Fibroblast of villous mesenchyme (primary cell): ENCODE measurements around the genes STK11IP and EPHA4.

GRCh38 chr2:219246599-219247030, 1.3 kb downstream of the STK16 start:
- CAGE, long polyA plus RNA: no peak

DNA sequence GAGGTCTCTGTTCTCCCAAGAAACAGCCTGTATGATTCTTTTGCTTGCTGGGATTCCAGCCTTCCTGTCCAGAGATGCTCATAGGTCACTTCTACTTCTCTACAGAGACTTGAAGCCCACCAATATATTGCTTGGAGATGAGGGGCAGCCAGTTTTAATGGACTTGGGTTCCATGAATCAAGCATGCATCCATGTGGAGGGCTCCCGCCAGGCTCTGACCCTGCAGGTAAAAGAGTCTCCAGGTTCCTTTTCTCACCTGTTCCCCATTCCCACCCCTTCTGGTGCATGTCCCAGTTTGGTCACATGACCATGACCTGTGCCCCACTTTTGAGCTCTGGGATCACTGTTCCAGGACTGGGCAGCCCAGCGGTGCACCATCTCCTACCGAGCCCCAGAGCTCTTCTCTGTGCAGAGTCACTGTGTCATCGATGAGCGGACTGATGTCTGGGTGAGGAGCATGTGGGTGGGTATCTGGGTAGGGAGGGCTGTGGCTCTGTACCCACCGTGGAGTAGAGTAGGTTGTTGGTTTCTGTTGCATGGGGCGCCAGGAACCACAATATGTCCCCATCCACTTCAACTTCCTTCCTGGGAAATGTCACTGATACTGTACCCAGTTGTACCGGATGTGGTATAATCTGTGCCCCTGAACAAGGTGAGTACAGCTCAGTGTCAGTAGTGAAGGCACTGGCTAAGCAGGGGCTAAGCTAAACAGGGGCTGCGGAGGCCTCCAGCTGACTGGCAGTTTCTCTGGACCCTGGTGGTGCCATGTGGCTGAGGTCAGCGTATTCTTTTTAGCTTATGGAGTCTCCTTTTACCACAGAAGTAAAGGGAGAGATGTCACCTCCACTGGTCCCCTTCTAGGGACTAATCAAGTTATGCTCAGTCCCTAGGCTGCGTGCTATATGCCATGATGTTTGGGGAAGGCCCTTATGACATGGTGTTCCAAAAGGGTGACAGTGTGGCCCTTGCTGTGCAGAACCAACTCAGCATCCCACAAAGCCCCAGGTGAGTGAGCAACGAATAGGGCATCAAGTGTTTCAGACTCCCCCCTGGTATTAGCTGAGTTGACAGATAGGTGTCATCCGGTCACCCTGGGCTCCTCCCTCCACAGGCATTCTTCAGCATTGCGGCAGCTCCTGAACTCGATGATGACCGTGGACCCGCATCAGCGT, 2.4 kb downstream of the STK16 start:
- CAGE, long polyA plus RNA: no peak

DNA sequence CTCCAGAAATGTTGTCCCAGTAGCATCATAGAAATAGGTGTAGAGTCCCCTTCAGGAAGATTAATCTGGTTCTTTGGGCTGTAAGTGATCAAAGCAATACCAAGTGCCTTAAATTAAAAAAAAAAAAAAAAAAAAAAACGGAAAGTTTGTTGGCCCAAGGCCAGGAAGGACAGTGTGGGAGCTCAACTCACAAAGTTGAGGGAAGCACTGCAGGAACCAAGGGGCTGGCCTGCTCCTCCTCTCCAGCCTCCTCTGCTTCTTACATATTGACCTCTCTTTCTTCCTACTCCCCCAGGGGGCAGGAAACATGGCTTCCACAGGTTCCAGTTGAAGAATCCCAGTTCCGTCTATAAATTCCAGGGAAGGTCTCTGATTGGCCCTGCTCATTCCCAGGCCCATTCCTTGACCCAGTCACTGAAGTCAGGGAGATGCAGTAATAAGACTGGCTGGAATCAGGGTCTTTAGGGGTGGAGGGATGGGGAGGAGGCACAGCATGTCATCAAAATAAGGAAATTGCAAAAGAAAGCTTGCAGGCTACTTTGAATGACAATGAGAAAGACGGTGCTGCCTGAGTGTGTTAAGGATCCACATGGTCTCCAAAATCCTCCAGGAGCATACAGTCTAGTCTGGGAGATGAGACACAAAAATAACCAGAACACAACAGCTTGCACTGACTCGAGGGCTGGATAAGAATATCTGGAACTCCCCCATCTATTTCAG, 2.1 kb upstream of the DES start:
- CAGE, long polyA plus RNA: no peak

GRCh38 chr2:219430567-219431300, 3.9 kb upstream of the SPEG start:
- CAGE, long polyA plus RNA: no peak

DNA sequence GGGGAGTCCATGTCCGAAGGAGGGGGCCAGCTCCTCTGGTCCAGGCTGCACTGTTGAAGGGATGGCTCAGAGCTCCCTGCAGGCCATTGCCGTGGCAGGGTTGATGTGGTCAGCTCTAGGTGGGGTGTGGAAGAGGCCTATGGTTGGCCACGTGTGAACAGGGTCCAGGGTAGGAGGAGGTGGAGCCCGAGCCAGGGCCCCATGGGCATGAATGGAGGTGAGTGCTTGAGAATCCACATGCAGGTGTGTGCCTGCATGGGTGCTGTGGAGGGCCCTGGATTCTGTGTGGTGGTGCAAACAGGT, 1.1 kb downstream of the SPEG start:
- CAGE, long polyA plus RNA: no peak

GRCh38 chr2:219441048-219441314, 6.3 kb downstream of the SPEG start:
- CAGE, long polyA plus RNA: no peak

DNA sequence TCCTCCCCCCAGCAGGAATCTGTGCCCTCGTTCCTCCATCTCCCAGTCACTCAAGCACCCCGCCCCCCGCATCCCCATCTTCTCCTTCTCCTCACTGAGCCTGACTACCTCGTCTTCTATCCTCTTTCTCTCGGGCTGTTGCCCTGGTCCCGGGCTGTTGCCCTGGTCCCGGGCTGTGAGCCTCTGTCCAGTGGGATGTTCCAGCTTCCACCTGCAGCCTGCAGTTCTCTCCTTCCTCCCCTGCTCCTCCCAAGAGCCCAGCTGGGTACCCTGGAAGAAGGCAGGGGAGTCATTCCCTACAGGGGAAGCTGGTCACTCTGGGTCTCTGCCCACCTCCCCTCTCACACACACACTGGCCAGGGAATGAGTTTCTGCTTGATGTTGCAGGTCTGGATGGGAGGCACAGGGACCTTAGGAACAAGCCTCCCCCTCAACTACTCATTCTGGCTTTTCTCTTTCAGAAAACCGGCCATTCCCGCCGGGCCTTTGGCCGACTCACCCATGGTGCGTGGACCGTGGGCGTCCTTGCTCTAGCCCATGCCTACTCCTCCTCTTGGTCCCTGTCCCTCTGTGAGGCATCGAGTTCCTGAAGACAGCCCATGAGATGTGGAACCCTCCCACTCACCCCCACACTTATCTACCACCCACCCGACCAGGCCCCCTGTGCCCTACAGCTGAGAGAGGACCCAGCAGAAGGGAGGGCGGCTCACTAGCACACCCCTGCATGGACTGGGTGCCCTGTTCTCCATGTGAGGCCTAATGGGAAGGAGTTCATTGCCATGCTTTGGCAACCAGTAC, 8.2 kb downstream of the SPEG start:
- CAGE, long polyA plus RNA: no peak

- CAGE, long polyA plus RNA: no peak
Measured at GRCh38 chr2:219445857-219446686, 11.4 kb downstream of the SPEG start.

GRCh38 chr2:219460170-219461714, 26.1 kb downstream of the SPEG start:
- CAGE, long polyA plus RNA: no peak

- CAGE, long polyA plus RNA: no peak
Measured at GRCh38 chr2:219597438-219598635, at the start of gene STK11IP. Gene STK11IP (plus strand): TSS chr2:219597857.

GRCh38 chr2:219624628-219625088, 2.8 kb upstream of the SLC4A3 start:
- CAGE, long polyA plus RNA: no peak

- CAGE, long polyA plus RNA: no peak
Measured at GRCh38 chr2:219664986-219665456, 37.6 kb downstream of the SLC4A3 start.

DNA sequence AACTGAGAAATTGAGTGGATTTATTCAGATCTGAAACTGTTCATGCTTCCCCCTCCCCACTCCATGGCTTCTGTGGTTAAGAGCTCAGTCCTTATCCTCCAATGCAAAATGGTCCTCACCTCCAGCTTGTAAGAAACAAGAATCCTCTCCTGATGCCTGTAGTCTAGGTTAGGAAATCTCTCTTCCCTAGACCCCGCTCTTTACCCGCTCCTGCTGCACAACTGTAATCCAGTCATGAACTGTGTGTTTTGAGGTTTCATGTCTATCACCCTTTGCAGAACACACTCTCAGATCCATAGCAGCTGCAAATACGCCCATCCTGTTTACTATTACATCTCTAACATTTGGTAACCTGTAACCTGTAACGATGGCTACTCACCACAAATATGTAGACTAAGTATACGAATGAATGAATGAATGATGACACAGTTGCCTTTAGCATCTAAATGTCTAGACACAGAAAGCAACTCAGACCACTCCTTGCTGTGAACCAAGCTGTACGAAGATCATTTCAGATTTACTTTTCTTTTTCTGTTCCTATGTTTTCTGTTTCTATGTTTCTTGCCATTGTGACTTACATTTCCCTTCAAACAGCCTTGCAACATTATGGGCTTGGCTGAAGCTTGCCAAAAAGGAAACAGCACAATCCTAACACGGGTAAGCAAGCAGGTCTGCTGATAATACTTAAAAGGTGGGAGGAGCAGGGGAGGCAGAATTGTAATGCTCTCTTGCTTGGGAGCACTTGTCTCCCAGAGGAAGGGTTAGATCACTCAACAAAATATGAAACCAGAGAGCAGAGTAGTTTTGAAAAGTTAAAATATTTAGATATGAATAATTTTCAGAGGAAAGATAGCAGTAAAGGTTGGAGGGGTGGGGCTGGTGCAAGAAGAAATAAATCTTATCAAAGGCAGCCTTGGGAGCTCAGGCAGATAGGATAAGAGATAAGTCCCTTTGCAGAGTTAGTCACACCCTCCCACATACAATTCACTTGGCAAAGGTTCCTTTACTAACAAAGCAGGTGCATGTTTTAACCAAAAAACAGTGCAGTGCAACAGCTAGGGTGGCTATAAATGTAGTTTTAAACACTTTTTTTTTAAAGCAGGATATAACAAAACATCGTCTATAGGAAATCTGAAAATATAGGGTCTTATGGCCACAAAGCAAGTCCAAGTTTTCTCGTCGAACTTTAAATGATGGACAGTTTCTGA, 53.6 kb downstream of the EPHA4 start:
- CAGE, long polyA plus RNA: no peak

DNA sequence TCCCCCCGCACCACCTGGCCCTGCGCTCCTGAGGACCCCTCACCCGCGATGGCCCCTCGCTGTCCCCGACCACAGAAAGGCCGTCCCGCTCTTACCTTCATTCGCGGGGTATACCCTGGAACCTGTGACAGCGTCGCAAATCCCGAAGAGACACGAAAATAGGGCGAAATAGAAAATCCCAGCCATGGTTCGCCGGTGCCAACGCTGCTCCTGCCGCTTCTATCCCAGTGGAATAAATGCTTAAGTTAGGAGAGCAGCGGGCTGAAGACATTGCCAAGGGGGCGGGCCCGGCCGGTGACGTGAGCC, at the start of gene EPHA4:
Gene EPHA4, minus strand, starts transcription at position 242 of the 306 bp plus-strand sequence.
- CAGE, long polyA plus RNA: no peak

DNA sequence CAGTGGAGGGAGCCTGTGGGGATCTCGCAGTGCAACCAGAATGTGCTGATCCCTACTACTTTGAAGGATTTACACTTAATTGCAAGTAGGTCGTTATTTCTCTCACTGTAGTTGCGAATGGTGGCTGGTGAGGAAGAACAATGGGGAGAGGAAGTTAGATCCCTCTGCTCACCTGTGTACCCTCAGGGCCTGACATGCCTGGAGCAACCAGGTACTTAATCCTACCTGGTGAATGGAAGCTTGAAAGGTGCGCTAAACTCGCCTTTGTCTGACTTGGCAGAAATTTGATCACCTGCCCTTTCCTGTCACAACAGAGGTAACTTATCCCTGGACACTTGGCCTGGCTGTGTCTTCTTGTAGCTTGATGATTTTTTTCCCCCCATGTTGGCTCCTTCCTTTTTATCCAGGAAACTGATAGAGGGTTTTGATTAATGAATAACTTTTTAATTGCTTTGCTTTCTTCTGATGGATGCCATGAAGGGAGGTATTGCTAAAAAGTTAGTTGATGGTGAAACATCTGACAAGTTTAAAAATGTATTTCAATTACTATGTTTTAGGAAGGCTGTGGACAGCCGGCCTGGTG, 9.1 kb downstream of the SGPP2 start:
- CAGE, long polyA plus RNA: no peak

- CAGE, long polyA plus RNA: no peak
Measured at GRCh38 chr2:222714590-222715029, 43.2 kb downstream of the MOGAT1 start.

- CAGE, long polyA plus RNA: no peak
Measured at GRCh38 chr2:222730288-222731043, 59.0 kb downstream of the MOGAT1 start.

DNA sequence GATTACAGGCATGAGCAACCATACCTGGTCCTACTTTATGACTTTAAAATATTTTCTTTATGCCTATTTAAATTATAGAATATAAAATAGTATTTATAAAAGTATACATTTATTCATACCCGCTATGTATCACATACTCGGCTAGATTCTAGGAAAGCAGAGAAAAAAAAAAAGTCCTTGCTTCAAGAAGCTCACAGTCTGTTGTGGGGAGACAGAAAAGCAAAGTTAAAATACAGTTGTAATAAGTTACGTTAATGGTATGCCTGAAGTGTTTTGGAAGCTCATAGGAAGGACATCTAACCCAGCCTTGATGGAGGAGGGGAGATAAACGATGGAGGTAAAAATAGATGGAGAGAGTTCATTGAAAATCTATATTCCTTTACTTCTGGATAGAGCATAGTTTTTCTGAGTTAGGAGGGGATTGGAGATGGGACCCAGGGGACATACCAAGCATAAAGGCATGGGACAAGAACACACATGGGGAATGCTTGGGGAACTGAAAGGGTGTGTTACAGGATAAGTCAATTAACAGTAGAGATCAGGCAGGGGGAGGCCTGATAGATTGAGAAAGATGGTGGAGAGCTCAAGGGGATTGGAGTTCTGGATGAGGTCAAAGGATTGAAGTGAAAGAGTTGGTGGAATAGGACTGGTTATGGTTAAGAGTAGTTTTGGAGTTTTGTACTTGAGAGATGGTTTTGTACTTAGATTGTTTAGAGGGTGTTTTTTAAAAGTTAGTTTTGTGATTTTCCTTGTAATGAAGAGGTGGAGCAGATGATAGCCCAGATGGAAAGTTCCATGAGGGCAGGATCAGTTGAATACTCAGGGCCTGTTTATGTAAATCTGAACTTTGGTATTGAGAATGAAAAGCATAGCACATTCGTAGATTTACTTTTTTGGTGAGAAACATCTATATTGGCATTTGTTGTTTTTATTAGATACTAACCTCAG, 16.0 kb downstream of the ACSL3 start:
- CAGE, long polyA plus RNA: no peak

- CAGE, long polyA plus RNA: no peak
Measured at GRCh38 chr2:222919313-222920562, 58.9 kb downstream of the ACSL3 start.

- CAGE, long polyA plus RNA: no peak
Measured at GRCh38 chr2:222926960-222927435, 66.2 kb downstream of the ACSL3 start.